Sciatic nerve (tissue), 1 donor: ENCODE data around the genes FAM53A and MSANTD1.

DNA sequence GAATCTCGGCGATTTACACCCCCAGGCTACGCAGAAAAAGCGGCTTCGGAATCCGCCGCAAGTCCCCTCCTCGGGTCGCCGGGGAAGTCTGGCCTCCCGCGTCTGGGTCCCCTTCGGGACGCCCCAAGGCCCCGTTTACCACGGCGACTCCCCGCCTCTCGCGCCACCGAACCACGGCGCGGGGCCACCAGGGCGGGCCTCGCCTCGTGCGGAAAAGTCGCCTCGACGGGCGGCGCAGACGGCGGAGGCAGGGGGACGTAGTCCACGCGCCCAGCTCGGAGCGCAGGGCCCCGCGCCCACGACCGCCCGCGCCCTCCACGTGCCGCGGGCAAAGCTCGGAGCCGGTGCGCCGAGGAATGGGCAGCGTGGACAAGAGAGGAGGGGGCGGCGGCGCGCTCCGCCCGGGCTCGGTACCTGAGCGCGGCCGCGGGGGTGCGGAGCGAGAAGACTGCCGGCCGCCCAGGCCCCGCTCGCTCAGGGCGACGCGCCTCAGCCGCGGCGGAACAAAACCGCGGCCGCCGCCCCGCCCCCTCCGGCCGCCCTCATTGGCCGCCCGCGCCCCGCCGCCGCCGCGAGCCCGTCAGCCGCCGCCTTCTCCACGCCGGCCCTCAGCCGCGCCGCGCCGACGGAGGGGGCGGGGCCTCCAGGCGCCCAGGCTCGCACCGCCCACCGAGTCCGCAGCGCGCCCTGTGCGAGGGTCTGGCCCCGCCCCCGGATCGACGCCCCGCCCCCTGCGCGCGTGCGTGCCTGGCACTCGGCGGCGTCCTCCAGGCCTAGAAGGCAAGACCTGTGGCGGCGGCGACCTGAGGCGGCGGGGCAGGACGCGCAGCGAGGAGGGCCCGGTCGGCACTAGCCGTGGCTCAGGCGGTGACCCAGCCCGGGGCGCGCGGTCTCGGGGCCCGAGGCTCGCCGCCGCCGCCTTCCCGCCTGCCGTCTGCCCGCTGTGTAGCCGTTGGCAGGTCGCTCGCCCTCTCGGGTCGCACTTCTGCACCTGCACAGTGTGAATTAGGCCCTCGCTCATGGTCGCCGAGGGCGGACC, at the start of gene FAM53A:
Gene FAM53A, minus strand, starts transcription at position 495 of the 1,039 bp plus-strand sequence.
- PRO-cap, result bidirectional peak, plus-strand start at position 753 of the sequence, minus-strand start at position 481 of the sequence

GRCh38 chr4:1717083-1717738, 3.9 kb downstream of the TMEM129 start:
- PRO-cap, result no peak

DNA sequence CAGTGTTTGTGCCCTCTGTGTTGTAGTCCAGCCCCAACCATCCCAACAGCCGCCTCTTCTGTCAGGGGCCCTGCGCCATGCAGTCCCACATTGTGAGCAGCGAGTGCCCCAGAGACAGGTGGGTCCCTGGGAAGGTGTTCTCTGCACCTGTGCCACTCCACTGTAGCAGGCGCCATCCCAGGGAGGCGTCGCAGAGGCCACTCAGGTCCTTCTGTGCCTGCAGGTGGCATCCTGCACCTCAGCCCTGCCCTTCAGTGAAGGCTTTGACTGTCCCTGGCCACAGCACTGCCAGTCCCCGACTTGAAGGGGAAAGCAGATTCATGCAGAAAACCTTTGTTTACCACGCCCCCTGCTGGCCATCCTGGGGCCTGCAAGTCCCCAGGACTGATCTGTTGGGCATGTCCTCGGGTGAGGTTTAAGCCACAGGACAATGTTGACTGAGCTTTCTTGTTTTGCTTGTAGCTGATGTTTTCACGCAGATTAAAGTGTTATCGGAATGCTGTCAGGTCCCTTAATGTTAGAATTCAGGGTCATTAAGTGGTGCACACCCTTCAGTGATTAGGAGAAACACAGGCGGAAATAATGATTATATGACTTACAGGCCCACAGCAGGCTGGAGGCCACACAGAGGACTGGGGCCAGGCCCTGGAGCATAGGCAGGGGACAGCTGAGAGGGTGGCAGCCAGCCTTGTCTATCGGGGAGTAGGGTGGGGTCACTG, 4.9 kb downstream of the TACC3 start:
- PRO-cap, result no peak

GRCh38 chr4:1740218-1741546, 19.4 kb downstream of the TACC3 start:
- PRO-cap, result unidirectional peak, plus-strand start at chr4:1740561

DNA sequence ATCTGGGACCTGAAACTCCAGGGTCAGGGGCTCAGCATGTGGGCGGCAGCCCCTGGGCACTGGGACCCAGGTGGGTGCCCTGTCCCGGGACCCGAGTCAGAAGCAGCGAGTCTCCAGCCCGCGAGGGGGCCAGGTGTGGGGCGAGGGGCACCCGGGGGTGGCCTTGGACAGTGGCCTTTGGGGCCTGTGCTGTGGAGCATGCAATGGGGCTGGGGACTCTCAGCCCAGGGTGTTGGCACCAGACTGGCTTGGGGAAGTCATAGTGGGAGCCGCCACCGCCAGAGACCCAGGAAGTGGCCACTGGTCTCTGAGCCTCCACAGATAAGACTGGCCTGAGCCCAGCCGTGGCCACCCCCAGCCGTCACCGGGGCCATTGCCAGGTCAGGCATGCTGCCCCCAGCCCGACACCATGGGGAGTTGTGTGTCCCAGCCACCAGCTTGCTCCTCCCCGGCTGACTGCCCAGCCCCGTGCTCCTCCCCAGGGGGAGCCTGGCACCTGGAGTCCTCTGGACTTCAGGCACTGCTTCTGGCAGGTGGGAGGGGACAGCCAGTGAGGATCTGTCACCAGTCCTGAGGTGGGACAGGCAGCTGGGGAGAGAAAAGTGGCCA, 32.4 kb downstream of the TACC3 start:
- PRO-cap, result no peak

DNA sequence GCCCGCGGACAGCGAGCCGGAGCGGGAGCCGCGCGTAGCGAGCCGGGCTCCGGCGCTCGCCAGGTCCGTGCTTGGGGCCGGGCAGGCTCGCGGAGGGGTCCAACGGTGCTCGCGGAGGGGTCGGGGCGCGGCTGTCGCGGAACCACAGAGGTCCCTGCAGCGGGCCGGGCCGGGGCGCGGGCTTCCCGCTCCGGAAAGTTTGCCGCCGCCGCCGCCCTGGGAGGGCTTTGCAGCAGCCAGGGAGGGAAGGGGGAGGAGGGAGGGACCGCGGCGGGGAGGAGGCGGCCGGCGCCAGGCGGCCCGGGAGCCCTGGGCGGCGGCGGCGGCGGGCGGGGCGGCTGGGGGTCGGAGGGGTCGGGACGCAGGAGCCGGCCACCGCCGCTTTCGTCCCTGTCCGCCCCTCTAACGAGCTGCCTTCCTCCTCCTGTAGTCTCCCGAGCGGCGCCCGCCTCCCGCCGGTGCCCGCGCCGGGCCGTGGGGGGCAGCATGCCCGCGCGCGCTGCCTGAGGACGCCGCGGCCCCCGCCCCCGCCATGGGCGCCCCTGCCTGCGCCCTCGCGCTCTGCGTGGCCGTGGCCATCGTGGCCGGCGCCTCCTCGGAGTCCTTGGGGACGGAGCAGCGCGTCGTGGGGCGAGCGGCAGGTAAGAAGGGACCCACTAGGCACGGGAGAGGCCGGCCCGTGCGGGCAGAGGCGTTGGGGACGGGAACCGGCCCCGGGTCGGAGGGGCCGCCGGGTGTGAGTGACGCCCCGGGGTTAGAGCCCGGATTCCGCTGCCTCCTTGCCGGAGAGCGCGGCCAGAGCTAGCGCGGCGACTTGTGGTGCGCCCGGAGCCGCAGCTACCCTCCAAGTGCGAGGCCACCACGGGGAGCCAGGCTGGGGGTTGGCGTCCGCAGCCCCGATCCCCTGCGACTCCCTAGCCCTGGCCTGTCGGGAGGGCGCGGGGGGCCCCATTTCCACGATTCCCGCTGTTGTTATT, 598 bp downstream of the FGFR3 start:
- PRO-cap, result no peak

- PRO-cap, result no peak
Observed at GRCh38 chr4:1842948-1843643, 12.9 kb downstream of the LETM1 start.

DNA sequence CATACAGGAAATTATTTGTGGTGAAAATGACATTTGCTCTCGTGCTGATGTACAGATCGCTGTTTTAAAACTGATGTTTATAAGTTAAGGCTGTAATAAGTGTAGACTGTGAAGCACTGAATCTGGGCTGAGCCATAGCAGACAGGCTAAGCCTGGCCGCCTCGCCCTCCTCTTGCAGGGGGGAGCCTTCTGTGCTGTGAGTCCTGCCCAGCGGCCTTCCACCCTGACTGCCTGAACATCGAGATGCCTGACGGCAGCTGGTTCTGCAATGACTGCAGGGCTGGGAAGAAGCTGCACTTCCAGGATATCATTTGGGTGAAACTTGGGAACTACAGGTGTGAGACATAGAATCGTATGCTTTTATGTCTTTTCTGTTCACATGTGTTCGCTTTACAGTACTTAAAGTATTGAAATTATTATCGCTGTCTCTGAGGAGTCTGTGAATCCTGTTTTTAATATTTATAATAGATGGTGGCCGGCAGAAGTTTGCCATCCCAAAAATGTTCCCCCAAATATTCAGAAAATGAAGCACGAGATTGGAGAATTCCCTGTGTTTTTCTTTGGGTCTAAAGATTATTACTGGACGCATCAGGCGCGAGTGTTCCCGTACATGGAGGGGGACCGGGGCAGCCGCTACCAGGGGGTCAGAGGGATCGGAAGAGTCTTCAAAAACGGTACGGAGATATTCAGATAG, 53.1 kb downstream of the NELFA start:
- PRO-cap, result no peak

DNA sequence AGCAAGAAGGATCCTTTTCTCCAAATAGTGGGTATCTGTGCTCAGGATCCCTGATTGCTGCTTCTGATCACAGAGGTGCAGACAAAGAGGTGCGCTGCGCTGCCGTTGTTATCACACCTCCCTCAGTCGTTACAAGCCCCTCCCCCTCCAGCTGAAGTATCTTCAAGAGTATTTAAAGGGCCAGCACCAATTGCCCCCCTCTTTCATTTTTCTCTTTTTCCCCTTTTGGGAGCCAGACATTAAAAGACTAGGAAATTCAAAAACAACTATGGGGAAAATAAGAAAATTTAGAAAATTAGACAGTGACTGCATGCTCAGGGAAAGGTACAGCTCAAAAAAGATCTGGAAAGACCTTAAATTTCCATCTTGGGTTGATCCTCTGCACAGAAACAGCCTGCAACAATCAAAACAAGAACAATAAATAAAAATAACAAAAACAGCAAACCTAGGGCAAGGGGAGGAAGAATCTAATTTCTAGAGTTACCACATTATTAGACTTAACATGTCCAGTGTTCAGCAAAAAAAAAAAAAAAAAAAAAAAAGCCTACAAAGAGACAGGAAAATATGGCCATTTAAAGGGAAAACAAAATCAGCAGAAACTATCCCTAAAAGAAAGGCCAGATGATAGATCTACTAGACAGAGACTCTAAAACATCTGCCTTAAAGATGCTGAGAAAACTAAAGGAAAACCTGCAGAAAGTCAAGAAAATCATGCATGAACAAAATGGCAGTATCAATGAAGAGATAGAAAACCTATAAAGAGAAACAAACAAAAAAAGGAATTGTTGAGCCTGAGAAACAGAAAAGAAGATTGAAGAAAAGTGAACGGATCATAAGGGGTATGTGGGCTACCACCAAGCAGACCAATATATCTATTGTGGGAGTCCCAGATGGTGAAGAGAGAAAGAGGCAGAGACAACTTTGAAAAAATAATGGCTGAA, 44.0 kb downstream of the NELFA start:
- PRO-cap, result no peak

DNA sequence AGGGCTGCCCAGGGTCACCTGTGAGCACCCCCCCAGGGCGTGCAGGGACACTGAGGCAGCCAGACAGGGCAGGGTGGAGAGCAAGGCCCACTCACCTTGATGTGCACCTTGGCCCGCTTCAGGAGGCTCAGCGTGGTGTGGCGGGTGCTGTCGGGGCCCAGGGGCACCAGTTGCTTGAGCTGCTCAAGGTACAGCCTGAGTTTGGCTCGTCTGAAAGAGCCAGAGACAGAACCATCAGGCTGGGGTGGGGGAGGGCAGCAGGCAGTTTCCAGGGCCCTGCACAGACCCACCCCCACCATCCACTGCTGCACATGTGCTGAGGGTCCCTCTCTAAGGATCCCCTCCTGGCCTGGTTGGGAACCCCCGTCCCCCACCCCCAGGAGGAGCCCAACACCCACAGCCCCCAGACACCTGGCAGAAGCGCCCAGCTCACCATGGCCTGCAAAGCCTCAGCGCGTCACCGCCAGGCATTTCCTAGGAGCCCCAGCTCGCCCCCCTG, 9.5 kb downstream of the MXD4 start:
- PRO-cap, result no peak

DNA sequence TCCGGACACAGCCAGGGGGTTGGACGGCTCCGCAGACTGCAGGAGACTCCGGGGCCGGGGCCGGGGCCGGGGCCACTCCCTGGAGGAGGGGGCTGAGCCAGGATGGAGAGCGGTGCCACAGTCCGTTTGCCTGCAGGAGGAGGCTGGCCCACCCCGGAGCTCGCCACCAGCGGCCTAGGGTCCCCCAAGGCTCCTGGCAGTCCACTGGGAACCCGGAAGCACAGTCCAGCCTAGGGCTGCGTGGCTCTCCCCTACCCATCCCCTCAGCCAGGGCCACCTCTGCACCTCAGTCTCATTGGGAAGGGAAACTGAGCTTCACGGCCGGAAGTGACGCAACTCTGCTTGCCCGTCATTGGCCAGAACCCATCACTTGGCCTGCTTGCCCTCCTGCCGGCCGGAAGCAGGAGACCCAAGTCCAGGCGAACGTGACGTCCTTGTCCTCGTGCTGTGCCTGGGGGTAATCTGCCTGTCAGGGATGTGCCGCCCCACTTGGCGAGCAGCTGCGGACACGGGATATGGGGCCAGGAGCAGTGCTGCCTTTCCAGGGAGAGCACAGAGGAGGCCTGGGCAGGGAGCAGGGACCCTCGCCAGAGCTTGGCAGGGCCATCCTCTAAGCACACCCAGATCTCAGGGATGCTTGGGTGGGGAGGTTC, 31.3 kb downstream of the ZFYVE28 start:
- PRO-cap, result no peak

DNA sequence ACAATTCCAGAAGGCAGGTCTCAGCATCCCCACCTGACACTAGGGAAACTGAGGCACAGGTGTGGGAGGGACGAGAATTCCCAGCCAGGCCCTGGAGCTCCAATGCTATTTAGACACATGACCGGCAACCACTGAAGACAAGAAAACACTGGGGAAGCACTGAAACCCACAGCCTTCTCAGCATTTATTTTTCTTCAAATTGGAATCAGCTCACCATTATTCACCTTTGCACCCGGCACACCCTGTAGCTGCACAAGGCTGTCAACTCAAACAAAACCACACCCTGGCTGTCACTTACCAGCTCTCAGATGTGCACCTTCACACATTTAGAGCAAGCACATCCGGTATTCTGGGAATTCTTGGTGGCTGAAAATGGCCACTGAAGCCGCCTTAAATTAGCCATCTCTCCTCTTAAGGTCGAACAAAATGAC, 6.0 kb downstream of the ZFYVE28 start:
- PRO-cap, result no peak

- PRO-cap, result no peak
Observed at GRCh38 chr4:2694716-2695179, 61.4 kb downstream of the TNIP2 start.

DNA sequence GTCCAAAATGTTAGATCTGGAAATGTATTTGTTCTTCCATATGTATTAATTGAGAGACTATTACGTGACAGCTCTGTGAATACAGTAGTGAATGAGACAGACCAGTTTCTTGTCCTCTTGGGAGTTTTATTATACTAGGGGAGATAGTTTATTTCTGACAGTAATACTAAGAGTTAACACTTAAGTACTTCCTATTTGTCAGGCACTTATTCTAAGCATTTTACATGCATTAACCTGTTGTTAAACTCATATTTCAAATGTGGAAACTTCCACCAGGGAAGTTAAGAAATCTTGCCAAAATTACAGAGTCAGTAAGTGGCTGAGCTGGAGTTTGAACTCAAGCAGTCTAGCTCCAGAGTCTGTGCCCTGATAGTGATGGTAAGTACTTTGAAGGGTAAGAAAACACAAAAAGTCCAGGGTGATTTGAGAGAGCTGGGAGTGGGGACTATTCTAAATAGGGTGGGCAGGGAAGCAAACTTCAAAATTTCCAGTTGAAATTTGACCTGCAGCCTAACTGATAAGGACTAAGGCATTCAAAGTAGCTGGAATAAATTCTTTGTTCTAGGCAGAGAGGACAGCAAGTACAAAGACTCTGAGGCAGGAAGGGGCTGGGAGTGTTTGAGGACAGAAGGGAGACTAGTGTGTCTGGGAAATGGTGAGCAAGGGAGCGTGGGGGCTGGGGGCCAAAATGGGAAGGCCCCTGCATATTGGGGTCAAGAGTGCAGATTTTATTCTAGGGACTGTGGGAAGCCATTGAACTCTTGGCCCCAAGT, 17.1 kb downstream of the ADD1 start:
- PRO-cap, result no peak

- PRO-cap, result no peak
Observed at GRCh38 chr4:2922636-2923038, 12.0 kb downstream of the MFSD10 start.

DNA sequence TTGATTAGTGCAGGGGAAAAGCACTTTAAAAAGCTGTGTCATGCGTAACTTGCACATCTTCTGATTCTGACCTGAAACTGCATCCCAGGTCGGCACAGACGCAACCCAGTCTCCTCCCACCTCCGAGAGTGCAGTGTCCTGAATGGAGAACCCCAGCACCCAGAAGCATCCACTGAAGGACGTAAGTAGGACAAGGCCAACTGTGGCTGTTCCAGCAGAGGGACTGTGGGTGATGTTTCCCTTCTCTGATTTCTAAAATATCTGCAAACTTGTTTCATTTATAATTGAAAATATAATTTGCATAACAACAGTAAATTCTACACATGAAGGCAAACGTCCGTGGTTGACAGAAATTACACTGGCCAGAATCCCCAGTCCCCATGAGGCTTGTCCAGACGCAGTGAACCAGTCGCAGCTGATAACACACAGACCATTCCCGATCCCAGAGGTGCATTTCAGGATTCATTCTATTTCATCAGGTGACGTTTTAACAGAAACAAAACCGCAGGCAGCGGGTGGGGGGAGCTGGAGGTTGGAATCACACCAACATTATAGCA, 3.1 kb upstream of the MFSD10 start:
- PRO-cap, result no peak

DNA sequence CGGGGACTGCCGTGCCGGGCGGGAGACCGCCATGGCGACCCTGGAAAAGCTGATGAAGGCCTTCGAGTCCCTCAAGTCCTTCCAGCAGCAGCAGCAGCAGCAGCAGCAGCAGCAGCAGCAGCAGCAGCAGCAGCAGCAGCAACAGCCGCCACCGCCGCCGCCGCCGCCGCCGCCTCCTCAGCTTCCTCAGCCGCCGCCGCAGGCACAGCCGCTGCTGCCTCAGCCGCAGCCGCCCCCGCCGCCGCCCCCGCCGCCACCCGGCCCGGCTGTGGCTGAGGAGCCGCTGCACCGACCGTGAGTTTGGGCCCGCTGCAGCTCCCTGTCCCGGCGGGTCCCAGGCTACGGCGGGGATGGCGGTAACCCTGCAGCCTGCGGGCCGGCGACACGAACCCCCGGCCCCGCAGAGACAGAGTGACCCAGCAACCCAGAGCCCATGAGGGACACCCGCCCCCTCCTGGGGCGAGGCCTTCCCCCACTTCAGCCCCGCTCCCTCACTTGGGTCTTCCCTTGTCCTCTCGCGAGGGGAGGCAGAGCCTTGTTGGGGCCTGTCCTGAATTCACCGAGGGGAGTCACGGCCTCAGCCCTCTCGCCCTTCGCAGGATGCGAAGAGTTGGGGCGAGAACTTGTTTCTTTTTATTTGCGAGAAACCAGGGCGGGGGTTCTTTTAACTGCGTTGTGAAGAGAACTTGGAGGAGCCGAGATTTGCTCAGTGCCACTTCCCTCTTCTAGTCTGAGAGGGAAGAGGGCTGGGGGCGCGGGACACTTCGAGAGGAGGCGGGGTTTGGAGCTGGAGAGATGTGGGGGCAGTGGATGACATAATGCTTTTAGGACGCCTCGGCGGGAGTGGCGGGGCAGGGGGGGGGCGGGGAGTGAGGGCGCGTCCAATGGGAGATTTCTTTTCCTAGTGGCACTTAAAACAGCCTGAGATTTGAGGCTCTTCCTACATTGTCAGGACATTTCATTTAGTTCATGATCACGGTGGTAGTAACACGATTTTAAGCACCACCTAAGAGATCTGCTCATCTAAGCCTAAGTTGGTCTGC, 635 bp downstream of the HTT start:
- PRO-cap, result bidirectional peak, plus-strand start at position 538 of the sequence, minus-strand start at position 408 of the sequence; bidirectional peak, plus-strand start at position 965 of the sequence, minus-strand start at position 732 of the sequence

DNA sequence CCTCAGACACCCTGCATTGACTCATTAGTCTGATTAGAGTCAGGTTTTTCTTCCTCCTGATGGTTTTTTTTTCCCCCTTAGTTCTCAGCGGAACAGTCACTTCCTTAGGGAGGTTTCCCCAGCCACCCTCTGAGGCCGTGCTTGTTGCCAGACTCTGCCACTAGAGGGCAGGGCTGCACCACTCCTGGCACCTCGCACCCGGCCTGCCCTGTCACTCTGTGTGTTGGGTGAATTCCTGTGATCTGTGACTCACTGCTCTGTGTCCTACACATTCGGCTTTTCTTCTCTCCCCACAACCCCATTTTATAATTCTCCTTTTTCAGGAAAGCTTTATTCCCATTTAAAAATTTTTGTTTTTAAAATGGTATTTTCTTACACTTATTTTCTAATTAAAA, 32.1 kb downstream of the HTT start:
- PRO-cap, result no peak

GRCh38 chr4:3248968-3249371, at the start of gene MSANTD1:
Gene MSANTD1, plus strand, starts transcription at chr4:3249159.
- PRO-cap, result no peak

- PRO-cap, result unidirectional peak, minus-strand start at chr4:3388989
Observed at GRCh38 chr4:3388598-3389241, 53.0 kb upstream of the HGFAC start.